ReNcell CX (cell line): ENCODE measurements around the genes COL10A1, DCBLD1 and MCM9.

DNA sequence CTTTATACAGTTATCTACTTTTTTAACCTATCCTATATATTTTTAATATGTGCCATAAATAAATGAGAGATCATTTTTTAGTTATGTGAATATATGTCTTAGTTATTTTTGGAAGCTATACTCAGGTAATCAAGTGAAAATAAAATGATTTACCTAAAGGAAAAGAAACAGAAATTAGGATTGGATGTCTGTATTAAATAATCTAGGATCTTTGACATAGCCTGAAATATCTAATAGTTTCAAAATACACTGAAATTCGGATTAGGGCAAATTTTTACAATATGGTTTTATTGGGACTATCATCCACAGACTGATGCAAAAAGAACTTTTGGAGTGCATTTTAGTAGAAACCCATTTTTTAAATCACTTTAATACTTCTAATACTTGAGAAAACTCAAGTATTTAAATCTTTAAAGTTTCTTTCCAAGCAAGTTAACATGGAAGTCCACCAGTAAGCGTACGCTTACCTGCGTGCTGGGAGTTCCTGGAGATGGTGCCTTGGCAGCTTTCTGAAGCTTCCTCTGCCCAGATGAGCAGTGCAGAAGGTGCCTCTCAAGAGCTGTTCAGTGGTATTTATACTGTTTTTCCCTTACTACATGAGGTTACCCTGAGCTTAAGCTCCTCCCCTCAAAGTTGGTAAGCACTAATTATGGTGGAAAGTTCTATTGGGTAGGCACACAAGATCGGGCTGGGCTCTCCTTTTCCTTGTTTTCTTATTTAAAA, at the start of gene COL10A1:
COL10A1 (minus strand) TSS at position 547 of the 723 bp plus-strand sequence.
- PRO-cap = no peak

DNA sequence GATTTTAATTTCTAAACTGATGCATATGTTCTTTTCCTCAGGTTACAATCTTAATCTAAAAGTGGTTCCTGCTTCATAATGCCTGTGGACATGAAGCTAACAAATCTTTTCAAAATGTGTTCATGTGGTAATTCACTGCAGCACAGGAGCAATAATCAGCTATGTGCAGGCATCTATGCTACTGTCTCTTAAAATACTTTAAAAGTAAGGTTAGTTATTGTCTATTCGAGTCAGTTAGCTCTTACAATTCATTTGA, 852 bp upstream of the TSPYL4 start:
- PRO-cap = no peak

DNA sequence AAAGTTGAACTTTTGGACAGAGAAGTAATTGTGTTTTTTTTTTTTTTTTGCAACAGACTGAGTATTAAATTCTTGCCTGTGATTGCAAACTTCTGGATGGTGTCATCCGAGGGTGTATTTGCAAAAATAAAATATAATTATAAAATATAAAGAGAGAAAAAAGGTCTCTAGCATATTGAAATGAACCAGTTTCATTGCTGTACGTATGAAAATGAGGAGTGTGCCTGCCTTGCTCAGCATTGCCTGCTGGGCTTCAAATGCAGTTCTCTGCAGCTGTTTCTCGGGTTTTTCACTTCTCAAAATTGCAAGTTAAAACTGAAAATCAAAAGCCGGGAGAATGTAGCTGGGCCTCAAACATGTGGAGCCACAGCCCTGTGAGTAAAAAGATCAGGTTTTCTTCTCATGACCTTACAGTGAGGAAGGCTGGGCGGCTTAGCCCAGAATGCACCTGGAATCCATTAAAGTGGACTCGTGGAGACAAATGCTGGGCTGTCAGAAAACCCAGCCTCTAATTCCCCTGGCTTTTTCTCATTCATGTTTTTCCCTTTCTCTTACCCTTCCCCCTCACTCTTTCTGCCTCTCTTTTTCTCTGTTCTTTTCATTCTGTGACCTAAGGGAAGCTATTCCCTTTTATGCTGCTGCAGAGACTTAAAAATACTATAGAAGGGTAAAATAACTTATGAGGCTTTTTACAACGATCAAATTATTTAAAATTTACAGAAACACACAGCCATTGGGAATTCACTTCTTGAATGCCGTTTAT, 34.4 kb downstream of the DSE start:
- PRO-cap = no peak

- PRO-cap = no peak
These were observed 3.9 kb downstream of the CALHM6 start for GRCh38 chr6:116465014-116465577.

- PRO-cap = no peak
These were observed 1.1 kb downstream of the CALHM5 start for GRCh38 chr6:116512617-116512866.

GRCh38 chr6:116667569-116668164, 899 bp downstream of the ZUP1 start:
- PRO-cap = no peak

DNA sequence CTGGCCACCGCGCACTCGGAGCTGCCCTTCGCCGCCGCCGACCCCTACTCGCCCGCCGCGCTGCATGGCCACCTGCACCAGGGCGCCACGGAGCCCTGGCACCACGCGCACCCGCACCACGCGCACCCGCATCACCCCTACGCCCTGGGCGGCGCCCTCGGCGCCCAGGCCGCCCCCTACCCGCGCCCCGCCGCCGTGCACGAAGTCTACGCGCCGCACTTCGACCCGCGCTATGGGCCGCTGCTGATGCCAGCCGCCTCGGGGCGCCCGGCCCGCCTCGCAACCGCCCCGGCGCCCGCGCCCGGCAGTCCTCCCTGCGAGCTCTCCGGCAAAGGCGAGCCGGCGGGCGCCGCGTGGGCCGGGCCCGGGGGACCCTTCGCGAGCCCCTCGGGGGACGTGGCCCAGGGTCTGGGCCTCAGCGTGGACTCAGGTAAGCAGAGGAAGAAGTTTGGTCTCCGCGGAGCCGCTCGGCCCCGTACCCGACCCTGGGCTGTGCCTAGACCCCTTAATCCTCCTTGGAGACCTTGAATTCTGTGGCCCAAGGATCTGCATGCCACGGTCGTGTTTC, 5.4 kb downstream of the VGLL2 start:
- PRO-cap = no peak

GRCh38 chr6:117482071-117483102, at the start of gene DCBLD1:
Gene DCBLD1 (plus strand): TSS chr6:117482674.
- PRO-cap = bidirectional peak, plus-strand start at chr6:117482488, minus-strand start at chr6:117482428; bidirectional peak, plus-strand start at chr6:117482703, minus-strand start at chr6:117482536; bidirectional peak, plus-strand start at chr6:117482990, minus-strand start at chr6:117482893

GRCh38 chr6:117536279-117536756, 53.8 kb downstream of the DCBLD1 start:
- PRO-cap = no peak

DNA sequence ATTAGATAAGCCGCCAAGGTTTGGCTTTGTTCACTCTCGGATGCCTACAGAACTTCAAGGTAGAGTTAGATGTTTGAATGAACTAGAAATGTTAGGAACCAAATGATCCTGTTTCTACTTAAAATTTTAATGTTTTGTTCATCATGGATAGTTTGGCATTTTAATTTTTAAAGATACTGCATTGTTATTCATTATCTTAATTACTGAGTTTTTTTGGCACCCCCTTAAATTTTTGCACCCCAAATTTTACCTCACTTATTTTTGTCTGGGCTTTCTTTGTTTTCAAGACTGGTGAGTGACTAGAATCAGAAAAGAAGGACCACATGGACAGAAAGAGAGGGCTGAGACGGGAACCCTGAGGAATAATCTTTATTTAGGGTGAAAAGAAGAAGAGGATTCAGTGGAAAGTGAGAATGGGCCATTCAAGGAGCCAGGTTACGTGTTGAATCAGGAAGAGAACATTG, 13.4 kb downstream of the NUS1 start:
- PRO-cap = no peak

- PRO-cap = no peak
These were observed 252.7 kb upstream of the PLN start for GRCh38 chr6:118295247-118295871.

DNA sequence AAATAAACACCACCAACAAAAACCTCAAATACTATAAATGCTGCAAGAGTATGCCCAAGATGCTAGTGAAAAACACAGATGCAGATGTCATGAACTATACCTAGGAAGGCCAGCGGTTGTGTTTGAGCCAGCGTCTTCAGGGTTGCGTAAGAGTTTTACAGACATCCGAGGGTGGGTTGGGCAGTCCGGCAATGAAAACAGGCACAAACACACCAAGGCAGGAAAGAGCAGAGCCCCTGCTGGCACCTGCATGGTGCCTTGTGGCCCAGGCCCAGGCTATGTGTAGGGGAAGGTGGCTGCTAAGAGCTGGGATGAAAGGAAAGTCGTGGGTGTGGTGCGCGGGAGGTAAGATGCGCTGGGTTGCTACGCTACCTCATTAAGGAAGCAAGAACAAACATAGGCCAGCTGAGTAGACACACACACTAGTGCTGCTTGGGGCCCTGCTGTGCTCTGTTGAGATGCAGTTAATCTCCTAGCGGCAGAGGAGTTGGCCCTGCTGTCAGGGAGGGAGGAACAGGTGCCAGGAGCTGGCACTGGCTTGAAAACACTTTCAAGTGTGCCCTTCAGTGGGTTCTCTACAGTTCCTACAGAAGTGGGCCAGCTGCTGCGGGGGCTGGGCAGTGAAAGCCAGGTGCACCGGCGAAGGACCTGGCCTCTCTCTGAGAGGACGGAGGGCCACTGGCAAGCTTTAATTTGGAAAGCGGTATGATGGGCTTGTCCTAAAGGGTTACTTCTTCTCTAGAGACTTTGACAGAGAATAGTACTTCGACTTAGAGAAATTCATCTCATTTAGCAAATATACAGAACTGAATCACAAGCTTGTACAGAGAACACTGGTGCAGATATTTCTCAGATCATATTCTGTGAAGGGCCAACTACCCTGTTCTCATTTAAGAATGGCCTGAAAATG, 170.1 kb upstream of the PLN start:
- PRO-cap = no peak

GRCh38 chr6:118481716-118482122, 66.4 kb upstream of the PLN start:
- PRO-cap = no peak

DNA sequence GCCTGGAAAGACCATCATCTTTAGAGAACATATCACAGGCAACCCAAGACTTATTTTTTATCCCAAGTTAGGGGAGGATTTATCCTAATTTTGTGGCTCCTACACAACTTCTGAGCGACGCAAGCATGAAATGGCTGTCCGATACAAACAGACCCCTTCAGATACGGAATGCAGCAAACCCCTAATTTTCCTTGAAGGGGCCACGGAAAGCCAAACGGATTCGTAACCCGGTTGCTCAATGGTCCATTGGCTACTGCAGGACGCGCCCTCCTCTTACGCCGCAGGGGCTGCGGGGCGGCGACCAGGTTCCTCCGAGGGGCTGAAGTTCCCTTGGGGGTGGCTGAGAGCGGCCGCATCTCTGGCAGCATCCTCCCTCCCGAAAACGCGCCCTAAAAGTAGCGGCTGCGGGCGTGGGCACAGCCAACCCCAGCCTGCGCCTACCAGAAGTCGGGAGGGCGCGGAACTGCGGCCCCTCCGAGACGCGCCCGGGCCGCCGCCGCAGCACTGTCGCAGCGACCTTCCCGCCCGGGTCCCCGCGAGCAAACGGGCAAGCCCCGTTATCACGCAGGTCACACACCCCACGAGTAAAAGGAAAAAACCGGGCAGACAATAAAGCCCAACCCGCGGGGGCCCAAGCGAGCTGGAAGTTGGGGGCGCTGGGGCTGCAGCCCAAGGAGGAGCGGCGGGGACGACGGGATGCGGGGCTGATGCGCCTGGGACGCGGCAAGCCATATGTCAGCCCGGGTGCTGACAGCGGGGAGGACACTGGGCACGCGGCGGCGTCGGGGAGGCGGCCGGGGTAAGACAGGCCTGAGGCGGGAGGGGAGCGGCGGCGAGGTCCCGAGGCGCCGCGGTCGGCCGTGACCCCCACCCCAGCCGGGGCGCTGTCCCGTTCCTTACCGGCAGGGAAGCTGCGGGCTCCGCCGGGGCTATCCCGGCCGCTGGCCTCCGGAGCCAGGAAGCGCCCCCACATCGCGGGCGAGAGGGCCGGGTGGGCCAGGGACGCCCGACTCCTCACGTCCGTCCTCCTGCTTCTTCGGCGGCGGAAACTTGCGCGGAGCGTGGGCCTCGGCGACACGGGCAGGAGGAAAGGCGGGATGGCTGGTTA, 740 bp downstream of the CEP85L start:
- PRO-cap = bidirectional peak, plus-strand start at position 739 of the sequence, minus-strand start at position 728 of the sequence

DNA sequence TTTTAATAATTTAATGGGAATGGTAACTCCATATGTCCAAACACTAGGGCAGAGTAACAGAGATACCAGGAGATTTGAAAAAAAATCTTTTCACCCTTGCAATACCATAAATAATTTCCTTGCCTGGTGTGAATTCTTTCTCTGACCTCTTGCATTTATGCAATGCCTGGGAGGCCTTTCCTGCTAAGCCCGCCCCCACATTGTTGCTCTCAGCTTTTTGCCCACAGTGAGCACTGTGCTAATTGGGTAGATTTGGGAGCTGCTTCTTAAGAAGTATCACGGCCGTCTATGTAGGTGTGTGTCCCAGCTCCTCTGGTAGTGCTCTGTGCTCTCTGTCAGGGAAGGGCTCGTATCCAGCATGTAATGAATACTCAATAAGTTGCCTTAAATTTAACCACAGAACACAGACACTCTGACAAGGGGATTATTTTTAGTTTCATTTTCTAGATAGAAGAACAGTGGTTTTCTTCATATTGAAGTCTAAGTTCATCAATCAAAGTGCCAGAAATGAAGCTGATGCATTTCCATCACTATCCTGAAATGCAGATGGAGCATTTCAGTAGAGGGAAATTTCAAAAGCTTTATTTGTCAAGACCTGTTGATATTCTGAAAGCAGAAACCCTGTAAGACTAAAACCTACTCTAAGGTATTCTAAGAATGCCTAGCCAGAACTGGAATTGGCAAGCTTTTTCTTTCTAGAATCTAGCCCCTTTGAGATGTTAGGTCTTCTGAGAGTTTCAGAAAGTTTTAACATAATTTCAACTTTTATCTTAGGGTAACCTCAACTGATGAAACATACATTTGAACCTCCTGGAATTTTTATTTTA, 54.6 kb upstream of the CEP85L start:
- PRO-cap = no peak

DNA sequence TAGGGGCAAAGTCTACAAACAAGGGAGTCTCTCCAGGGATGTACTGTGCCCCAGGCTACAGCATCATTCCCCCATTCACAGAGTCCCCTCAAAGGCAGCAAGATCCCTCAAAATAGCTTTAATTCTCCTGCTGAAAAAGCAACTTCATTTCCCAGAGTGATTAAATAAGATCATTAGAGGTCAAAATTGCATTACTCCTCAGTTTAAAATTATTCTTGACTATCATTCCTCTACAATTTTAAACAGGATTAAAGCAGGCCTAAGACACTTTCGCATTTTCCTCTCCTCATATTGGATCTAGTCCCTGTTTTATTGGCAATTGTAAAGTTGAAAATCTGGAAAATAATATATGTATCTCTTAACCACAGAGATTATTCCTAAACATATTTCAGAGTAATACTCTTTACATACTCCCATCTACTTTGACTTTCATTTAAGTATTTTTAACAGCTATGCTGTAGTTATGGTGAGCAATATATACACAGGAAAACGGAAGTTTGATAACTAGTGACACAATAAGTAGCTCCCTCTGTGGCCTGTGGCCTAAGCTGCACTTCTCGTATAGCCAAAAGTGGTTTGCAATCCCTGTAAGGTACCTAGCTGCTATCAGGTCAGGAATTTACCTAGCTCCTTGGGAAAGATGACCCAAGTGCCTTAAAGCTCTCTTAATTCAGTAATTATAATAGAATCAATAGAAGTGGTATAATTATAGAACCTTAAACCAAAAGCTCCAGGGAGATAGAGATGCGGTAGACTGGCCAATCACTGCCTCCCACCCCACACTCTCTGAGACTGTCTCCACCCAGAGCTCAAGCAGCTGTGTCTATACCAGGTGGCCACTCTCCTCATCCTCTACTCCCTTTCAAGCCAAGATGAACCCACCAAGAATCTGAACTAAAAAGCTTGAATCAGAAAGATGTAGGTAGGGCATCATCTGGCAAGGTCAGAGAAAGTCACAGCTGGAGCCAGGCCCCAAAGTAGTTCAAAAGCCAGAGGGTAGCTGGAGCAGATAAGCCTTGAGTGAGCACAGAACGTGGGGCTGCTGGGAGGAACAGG, 85.2 kb upstream of the ASF1A start:
- PRO-cap = no peak

DNA sequence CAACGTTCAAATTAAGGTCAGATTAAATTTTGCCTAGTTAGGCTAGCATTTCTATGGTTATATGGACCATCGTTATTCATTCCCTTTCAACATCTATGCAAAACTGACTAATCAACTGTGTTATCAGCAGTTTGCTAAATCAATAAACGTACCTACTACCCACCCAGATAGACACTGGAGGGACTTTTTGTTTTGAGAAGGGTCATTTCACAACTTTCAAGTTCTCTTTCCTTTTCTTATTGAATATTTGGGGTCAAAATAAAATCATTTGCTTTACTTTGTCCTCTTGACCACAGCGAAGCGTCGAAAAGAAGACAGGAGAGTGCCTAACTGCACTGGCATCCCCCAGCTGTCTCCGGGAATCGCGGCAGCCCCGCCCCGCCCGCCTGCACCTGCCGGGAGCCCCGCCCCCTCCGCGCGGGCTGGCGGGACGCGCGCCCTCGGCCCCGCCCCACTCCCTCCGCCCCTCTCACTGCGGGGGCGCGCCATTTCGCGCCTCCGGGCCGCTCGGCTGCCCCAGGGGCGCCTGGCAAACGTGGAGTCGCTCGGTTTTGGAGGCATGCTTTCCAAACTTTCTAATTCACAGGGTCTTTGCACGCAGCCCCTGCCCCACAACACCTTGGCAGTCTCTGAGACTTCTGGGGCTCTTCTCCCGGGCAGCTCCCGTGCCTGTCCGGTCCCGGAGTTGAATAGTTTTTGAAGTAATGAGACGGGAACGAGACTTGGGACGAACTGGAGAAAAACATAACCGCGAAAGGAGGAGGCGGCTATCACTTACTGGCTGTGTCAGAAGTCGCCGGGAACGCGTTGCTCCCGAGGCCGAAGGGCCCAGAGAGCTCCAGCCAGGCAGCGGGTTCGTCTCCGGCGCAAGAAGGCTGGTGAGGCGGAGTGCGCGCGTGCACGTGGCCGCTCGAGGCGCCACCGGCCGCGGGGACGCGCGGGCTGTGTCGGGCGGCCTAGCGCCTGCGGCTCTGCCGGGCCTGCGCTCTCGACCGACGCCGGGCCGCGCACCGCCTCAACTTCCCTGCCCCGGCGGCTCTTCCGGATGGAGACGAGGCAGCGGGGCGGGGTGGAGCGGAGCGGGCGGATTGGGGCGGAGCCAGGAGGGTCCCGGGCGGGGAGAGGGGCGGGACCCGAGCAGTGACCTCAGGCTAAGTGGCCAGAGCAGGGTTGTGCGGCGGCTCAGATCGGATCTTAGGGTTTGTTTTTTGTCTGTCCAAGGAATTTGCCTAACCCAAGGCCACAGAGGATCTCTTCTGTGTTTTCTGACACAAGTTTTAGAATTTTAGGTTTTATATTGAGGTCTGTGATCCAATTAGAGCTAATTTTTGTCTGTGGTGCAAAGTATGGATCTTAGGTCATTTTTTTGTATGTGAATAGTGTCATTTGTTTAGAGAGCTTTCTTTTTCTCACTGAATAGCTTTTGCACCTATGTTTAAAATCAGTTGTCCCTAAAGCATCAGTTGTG, at the start of gene MCM9:
MCM9 (minus strand) TSS at position 1,047 of the 1,468 bp plus-strand sequence.
- PRO-cap = bidirectional peak, plus-strand start at position 478 of the sequence, minus-strand start at position 480 of the sequence; bidirectional peak, plus-strand start at position 803 of the sequence, minus-strand start at position 655 of the sequence; bidirectional peak, plus-strand start at position 1,146 of the sequence, minus-strand start at position 1,041 of the sequence

DNA sequence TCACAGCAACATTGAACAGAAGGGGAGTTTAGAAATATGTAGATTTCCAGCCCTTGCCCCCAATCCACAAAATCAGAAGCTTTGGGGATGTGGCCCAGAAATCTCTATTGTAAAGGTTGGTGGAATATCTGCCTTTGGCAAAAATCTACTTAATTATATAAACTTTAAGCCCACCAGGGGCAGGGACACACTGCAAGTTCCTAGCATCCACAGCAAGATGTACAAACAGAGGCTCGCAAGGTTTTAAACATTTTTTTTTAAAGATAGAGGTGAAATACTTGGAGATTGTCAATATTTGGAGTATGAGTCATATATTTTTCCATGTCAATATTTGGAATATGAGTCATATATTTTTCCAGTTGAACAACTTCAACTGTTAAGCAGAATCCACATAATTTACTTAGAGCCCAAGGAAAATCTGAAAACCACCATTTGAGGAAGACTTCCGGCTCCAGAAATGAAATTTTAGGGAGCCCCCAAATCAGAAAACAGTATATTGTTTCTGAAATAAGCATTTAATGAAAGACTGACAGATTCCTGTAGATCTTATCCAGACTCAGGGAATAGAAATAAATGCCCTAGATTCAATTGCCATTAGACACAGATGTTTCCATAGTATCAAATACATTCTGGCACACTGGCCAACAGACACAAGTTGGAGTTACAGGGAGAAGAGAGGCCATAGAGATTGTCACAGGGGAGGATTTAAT, 51.5 kb upstream of the FAM184A start:
- PRO-cap = no peak

- PRO-cap = no peak
These were observed 60.7 kb upstream of the FAM184A start for GRCh38 chr6:119139057-119139689.

DNA sequence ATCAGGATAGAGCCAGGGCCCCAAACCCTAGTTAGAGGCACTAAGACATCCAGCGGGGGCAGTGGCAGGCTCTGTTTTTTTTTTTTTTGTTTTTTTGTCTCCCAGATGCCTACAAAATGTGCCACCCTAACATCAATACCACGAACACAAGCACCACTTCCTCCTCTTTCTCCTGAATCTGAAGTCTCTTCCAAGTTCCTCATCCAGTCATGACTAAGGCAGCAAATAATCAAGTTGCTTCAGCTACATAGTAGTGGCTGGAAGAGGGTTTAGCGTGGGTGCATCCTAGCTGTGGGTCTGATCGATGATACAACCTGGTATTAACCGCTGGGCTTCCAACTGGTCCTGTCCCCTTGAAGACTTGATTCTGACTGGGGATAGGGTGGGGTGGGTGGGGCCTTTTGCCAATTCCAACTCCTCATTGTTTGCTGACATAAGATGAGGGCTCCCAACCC, 68.6 kb upstream of the FAM184A start:
- PRO-cap = bidirectional peak, plus-strand start outside the sequence, minus-strand start at position 367 of the sequence